Placental pericyte (primary cell): Measurements from ENCODE around the genes PRR5 and FAM118A.

DNA sequence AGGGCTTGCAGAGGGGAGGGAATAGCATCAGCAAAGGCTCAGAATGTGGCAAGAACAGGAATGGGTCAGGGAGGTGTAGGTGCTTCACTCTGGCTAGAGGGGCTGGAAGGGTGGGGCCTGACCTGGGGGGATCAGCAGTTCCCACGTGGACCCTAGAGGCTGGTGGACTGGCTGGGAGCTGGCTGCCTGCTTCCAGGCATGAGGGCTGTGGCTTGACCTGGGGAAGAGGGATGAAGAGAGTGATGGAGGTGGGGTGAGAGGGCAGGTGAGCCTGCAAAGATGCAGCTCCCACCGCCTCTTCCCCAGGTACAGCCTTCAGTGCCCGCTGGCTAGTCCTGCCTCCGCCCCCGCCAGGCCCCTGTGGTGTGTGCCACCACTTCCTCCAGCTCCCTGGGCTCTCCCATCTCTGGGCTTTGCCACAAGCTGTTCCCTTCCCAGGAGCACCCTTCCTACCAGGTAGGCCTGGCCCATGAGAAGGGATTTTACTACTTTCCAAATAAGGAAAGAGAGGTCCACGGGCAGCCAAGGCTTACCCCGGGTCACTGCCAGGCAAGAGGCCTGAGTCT, 19.1 kb downstream of the PARVG start:
- CAGE, long polyA plus RNA = no peak

DNA sequence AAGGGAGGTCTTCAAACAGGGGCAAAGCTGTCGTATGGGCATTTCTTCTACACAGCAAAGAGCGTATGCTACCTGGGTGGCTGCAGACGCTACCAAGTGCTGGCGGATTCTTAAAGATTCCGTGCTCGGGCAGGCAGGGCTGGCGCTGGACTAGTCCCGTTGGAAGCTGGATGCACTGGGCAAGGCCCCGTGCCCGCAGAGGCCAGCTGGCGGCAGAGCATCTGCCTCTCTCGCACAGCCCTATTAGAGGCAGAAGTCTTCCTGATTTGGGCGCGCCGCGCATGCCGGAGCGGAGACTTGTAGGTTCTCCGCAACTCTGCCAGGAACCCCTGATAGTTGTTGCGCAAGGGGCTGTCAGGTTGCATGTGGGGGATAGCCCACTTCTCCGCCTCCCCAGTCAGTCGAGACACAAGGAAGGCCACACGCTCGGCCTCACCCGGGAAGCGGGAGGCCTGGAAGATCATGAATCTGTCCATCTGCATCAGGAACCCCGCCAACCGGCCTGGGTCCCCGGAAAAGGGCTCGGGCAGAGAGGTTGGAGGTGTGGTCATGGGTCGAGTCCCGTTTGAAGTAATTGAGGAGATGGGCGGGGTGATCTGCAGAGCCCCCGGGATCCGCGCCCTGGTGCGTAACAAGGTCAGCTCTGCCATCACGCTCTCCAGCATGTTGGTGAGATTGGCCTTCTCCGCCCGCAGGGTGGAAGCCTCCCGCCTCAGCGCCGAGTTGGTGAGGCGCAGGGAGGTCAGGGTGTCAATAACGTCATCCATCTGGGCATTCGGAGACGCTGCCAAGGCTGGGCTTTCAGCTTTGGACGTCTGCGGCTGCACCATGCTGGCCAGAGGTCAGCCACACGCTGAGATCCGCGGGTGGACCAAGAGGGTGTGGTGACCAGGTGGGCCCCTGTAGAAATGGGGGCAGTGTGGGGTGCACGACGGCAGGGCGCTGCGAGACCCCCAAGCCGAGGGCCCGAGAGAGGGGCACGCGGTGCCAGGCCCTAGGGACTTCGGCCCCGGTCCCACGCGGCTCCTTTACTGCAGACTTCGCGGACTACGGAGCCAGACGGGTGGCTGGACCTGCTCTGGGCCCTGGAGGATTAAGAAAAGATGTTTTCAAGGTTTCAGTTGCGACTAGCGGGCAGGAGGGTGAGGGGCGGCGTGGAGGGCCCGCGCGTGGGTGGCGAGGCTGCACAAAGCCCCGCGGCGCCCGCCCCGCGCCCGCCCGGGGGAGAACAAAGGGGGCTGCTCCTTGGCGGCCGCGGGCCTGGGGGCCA, 871 bp downstream of the RTL6 start:
- CAGE, long polyA plus RNA = no peak

- CAGE, long polyA plus RNA = no peak
Observed at GRCh38 chr22:44595655-44596649, 97.9 kb upstream of the RTL6 start.

- CAGE, long polyA plus RNA = no peak
Observed at GRCh38 chr22:44609359-44609563, 92.7 kb upstream of the PRR5 start.

DNA sequence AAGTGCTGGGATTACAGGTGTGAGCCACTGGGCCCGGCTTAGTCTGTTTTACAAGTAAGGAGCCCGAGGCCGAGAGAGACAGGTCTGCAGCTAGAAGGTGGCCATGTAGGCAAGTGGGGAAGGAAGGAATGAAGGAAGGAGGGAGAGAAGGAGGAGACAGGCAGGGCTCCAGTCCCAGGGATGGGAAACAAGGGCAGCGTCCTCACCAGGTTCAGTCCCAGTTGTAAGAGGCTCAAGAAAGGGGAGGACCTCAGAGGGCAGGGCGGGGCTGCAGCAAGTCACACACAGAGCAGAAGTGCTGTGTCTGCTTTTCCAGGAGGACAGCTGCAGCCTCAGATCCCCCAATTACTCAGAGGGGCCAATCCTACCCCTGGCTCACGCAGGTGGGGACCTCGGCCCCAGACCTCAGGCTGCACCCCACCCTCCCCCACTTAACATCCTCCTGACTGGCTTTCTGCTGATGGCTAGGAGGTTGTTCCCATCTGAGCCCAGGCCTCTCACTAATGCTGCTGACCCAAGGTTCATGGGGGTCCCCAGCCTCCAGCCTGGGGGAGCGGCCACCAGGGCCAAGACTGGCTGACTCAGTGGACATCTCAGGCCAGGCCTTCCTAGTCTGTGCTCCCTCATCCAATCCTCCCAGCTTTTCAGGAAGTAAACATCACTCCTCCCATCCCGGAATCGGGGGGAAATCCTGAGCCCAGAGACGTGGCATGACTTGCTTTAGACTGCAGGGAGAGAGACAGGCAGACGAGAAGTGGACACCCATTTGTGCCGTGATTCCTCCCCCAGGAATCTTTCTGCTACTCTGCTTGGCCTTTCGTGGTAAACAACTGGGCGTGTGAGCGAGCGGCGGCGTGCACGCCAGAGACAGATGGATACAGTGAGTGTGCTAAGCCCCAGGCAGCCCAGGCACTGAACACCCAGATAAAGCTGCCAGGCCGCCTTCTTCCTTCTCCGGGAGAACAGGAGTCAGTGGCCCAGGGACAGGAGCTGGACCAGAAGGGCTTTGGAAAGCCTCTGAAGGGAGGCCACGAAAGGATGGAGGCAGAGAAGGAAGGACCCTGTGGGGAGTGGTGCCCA, 53.4 kb upstream of the PRR5 start:
- CAGE, long polyA plus RNA = no peak

DNA sequence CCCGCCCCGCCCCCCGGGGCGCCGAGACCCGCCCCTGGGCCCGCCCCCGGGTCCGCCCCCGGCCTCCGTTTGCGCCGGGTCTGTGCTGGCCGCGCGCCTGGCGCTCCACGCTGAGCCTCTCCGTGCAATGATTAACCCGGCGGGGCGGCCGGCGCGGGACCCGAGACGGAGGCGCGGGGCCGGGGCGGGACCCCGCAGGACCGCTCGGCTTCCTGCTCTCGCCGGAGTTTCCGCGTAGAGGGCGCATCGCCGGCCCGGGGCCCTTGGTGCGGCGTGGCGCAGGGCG, at the start of gene PRR5:
TSS of gene PRR5 (plus strand) at position 61 of the 286 bp plus-strand sequence.
- CAGE, long polyA plus RNA = no peak

DNA sequence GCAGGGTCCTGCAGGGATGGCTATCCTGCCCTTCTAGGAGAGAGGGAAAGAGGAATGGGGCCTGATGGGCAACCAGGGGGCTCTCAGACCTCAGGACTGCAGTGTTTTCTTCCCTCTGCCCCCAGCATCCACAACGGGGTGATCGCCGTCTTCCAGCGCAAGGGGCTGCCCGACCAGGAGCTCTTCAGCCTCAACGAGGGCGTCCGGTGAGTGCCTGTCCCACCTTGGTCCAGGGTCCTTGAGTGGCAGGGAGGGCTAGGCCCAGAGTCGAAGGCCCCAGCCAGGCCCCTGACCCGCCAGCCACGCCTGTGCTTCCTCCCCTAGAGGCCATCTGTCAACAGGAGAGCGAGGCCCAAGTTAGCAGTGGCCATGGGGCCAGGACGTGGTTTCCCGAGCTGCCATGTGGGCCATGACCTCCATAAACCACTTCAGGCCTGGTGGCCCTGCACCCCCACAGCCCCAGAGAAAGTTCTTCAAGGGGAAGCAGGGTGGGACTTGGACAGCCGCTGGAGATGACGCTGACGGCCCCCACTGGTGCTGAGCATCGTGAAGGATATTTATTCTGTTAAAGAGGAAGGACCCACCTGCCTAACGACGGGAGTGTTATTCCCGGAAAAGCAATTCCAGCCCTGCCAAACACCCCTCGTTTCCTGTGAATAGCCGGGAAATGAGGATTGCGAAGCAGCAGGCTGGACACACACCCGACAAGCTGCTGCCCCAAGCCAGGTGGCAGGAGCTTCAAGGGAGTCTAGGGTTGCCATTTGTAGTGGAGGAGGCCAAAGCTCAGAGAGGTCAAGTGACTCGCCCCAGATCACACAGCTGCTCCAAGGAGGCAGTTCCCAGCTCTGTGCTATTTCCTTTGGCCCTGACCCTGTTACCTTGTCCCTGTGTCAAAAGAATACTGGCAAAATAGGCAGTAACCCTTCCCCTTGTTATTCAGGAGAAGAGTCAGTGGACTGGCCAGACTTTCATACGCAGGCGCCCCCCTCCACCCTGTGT, 12.8 kb downstream of the PRR5 start:
- CAGE, long polyA plus RNA = no peak

DNA sequence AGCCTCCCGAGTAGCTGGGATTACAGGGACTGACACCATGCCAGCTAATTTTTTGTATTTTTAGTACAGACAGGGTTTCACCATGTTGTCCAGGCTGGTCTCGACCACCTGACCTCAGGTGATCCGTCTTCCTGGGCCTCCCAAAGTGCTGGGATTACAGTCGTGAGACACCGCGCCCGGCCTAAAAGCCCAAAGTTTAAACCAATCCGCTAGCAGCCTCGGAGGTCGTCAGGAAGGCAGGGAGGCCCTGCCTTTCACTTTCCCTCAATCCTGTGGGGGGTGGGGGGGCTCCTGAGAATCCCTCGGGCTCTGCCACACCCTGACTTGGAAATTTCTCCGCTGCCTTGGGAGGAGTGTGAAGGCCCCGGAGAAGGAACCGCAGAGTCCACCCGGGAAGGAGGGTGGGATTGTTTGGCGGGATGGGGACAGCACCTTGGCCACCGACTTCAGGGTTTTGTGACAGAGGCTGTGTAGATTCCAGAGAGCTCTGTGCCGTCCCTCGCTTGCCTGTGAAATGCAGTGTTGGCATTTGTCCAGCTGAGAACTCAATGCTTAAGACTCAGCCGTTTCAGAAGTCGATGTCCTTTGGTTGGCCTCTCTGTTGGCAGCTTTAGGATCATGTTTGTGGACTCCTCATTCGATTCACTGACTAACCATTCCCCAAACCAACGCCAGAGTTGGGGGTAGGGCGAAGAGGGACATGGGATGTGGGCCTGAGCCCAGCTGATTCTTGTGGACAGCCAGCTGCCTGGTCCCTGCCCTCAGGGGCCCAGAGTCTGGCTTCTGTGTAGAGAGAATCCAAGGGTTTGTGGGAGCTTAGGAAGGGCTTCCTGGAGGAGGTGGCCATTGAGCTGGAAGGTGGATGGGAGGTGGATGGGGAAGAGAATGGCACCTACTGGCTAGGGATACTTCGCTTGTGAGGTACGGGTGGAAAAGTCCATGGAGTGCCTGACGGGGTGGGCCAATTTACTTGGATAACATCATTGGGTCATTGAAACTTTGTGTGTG, 1.3 kb downstream of the ARHGAP8 start:
- CAGE, long polyA plus RNA = no peak

GRCh38 chr22:44869791-44870424, 117.5 kb downstream of the ARHGAP8 start:
- CAGE, long polyA plus RNA = no peak

DNA sequence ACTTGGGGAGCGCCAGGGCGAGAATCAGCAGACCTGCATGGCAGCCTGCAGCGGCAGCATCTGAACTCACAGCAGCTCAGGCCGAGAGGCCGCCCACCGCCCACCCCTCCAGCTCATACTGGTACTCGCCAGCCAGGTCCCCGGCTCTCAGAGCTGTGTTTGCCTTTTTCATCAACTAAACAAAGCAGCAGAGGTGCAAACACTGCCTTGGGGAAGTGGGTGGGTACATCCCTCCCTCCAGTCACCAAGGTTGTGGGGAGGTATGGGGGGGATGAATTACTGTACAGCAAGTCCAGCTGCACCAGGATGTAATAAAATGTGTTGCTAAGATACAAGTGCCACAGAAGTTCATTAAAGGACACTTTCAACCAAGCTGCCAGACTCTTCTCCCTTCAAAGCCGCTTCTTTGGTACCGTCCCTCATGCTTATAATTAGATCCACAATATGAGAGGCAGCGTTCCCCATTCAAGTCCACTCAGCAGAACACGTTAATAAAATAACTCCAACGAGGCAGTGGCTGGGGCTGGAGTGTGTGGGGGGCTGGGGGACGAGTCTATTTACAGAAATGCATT, 14.8 kb downstream of the PHF21B start:
- CAGE, long polyA plus RNA = no peak

- CAGE, long polyA plus RNA = no peak
Observed at GRCh38 chr22:45154090-45154551, 9.6 kb upstream of the NUP50 start.

GRCh38 chr22:45201940-45203157, 38.3 kb downstream of the KIAA0930 start:
- CAGE, long polyA plus RNA = no peak

DNA sequence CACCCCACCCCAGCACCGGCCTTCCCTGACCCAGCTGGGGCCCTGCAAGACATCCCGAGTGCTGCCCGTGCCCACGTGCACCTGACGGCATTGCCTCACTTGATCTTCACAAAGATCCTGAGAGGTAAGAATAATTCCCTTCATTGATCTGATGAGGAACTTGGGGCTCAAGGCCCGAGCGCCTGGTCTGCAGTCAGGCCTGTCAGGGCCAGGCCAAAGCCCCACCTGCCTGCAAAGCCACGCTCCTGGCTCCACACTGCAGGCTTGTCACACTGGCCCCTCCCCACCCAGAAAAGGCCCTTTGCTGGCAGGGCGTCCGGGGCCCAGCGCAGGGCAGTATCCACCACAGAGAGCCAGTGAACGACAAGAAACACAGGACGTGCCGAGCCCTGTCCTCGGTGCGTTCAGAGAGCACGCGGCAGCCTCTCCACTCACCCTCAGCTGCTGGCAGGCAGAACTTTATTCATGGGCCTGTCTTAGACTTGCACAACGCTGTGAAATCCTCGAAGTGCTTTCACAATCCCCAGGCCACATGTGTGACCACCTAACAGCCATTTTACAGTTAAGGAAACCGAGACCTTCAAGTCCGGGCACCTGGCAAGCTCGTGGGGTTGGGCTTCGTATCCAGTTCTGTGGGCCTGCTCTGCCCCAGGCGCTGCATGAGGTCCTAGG, 14.8 kb downstream of the KIAA0930 start:
- CAGE, long polyA plus RNA = no peak

GRCh38 chr22:45273383-45273930, 11.3 kb upstream of the UPK3A start:
- CAGE, long polyA plus RNA = no peak

GRCh38 chr22:45309151-45310225, at the start of gene FAM118A:
TSS of gene FAM118A (plus strand) at chr22:45309934.
- CAGE, long polyA plus RNA = no peak

DNA sequence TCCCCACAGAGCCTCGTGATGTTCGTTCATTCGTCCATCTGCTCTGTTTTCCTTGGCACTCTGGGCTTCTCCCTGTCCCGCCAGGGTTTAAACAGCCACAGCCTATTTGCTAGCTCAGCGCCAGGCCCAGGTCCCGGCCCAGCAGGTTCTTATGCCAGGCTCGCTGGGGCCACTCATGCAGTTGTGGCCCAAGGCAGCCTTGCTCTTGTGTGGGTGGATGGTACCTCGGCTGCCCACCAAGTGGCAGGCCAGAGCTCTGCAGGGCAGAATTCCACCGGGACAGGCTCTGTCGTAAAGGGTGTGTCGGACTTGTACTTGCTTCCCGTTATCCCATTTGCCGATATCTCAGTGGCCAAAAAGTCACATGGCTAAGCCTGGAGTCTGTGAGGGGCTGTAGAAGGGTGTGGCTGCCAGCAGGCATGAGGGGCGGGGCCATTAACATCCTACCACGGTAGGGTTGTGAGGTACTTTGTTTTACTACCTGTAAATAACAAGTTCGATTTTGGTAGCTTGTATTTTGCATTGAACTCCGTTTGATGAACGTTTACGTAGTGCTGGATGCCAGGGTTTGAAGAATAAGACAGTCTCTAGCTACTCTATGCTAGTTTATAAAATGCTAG, 7.9 kb downstream of the FAM118A start:
- CAGE, long polyA plus RNA = no peak

GRCh38 chr22:45318179-45318777, 8.5 kb downstream of the FAM118A start:
- CAGE, long polyA plus RNA = no peak

DNA sequence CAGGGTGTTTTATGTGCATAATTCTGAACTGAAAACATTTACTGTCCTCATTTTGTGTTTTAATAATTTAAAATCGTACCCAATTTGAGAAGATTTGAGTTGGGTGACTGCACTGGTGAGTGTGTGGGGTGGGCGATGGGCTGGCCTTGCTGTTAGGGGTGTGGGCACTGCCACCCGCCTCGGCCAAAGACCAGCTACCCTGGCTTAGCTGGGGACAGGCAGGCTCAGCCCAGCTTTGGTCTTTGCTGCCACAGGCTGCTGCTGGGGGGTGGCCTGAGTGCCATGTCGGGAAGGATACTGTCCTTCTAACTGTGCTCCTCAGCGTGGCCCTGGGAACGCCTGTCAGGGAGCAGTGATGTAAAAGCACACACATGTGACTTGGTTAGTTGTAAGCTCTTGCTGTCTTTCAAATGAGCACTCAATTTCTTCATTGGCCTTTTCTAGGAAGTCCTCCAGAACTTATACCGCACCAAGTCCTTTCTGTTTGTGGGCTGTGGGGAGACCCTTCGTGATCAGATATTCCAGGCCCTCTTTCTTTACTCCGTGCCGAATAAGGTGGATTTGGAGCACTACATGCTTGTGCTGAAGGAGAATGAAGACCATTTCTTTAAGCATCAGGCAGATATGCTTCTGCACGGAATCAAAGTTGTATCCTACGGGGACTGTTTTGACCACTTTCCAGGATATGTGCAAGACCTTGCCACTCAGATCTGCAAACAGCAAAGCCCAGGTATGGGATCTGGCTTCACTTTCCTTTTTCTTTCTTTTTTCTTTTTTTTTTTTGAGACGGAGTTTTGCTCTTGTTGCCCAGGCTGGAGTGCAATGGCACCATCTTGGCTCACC, 22.5 kb downstream of the FAM118A start:
- CAGE, long polyA plus RNA = no peak

GRCh38 chr22:45435581-45436211, 22.2 kb downstream of the RIBC2 start:
- CAGE, long polyA plus RNA = no peak

GRCh38 chr22:45542994-45543921, 40.6 kb downstream of the FBLN1 start:
- CAGE, long polyA plus RNA = no peak